Pulmonary artery (tissue), 1 donor: Measurements from ENCODE around the genes STK40, LSM10, CSF3R and EPHA10.

DNA sequence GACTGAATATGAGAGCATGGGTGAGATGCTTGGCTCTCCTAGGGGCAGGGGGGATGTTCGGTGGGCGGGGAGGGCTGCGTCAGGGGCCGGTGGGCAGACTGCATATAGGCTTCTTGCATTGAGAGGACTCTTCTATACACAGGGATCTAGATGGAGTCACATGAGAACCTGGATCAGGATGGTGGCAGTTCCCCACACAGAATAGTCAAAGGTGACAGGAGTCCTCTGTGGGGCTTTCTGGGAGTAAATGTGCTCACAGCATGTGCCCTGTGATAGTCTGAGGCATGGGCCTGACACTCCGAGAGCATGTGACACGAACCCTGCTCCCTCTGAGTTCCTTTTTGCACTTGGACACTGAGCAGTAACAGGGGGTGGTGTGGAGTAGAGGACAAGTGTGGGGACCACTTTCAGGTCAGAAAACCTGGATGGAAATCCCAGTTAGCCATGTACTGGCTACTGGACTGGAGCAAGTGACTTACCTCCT lies 2.2 kb downstream of the MAP7D1 start:
- PRO-cap: no peak

- PRO-cap: no peak
These were observed 11.4 kb upstream of the THRAP3 start for GRCh38 chr1:36212891-36213286.

DNA sequence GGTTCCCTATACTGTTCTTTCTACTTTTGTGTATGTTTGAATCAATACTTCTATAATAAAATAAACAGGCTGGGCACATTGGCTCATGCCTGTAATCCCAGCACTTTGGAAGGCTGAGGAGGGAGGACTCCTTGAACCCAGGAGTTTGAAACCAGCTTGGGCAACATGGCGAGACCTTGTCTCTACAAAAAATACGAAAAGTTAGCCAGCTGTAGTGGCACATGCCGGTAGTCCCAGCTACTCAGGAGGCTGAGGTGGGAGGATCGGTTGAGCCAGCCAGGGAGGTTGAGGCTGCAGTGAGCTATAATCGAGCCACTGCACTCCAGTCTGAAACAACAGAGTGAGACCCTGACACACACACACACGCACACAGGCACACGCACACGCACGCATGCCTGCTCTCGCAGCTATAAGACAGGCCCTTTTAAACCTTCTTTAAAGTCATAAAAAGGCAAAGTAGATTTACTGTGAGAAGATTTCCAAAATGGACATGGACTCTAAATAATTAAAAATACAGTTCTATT lies 36.1 kb upstream of the SH3D21 start:
- PRO-cap: no peak

DNA sequence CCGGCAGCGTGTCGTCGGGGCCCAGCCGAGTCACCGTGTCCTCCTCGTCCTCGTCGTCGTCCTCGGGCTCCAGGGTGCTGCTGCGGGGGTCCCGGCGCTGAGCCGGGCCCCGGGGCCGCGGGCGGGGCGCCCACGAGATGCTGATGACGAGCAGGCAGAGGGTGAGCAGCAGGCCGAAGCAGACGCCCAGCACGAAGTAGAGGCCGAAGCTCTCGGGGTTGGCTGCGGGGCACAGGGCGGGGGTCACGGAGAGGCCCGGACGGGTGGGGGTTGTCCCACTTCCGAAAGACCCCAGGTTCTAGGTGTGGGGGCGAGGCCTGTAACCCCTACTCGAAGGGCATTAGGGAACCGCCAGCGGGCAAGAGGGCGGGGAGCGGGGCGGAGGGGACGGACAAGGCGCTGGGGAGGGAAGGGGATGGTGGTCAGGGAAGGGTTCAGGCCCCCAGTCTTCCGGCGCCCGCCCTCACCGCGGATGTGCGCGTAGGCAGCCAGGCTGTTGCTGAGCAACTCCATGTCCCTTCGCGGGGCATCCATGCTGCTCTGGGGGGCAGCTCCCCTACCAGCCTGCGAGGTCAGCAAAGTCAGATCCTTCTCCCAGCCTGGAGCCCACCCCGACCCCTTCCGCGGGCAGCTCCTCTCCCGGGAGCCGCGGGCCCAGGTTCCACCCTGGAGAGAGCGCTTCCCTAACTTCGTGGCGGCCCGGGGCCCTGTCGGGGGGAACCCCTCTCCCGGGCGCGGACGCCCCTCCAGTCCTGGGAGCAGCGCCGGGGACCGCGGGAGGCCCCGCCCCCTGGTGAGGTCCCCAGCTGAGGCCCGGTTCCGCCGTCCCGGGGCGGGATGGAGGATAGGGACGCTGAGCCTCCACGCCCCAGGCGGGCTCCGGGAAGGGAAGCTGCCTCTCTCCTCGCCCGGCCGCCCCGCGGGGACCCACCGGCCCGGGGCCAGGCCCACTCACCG lies 663 bp downstream of the EVA1B start:
- PRO-cap: no peak

DNA sequence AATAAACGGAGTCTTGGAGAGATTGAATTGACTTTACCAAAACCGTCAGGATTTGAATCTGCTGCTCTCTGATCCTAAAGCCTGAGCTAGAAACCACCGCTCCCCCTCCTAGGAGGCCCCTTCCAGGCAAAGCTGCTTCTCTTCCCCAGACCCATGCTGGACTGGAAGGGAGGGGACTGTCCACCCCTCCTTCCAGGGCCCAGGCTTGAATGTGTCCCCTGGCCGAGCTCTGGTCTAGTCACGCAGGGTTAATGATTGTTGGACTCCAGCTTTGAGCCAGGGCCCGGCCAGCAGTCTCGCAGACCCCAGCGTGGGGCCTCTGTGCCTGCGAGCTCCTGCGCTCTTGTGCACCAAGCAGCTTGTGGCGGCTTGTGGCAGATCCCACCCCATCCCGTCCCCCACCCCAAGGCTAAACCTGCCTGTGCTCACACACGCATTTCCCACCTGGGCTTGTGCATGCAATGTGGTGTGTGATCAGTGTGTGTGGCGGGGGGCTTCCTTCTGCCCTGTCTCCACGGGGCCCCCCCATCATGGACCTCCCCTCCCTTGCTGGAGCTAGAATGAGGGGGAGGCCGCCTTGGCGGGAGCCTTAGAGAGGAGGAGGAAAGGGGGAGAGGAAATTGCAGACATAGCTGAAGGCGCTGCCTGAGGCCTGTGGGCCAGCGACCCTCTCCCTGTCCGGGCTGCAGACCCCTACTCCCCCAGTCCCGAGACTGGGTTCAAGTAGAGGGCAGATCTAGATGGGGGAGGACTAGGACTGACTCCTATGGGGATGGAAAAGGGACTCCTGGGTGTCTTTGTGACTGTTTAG lies 704 bp upstream of the EVA1B start:
- PRO-cap: no peak

- PRO-cap: no peak
These were observed 18.2 kb downstream of the STK40 start for GRCh38 chr1:36367406-36368117.

DNA sequence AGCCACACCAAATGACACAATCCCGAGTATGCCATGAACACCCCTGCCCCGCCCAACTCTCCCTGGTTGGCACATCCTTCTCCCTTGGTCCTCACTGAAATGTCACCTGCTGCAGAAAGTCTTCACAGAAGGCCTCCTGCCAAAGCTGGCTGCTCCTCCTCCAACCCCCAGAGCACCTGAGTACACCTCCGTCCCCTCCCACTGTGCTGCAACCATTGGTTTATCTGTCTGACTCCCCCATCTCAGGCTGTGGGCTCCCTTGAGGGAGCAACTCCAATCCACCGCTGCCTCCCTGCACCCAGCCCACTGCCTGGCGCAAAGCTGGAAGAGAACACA lies 16.3 kb downstream of the STK40 start:
- PRO-cap: no peak

GRCh38 chr1:36385548-36386090 lies at the start of gene STK40:
Gene STK40, minus strand, starts transcription at chr1:36385924.
- PRO-cap: bidirectional peak, plus-strand start at chr1:36386165, minus-strand start at chr1:36385893

DNA sequence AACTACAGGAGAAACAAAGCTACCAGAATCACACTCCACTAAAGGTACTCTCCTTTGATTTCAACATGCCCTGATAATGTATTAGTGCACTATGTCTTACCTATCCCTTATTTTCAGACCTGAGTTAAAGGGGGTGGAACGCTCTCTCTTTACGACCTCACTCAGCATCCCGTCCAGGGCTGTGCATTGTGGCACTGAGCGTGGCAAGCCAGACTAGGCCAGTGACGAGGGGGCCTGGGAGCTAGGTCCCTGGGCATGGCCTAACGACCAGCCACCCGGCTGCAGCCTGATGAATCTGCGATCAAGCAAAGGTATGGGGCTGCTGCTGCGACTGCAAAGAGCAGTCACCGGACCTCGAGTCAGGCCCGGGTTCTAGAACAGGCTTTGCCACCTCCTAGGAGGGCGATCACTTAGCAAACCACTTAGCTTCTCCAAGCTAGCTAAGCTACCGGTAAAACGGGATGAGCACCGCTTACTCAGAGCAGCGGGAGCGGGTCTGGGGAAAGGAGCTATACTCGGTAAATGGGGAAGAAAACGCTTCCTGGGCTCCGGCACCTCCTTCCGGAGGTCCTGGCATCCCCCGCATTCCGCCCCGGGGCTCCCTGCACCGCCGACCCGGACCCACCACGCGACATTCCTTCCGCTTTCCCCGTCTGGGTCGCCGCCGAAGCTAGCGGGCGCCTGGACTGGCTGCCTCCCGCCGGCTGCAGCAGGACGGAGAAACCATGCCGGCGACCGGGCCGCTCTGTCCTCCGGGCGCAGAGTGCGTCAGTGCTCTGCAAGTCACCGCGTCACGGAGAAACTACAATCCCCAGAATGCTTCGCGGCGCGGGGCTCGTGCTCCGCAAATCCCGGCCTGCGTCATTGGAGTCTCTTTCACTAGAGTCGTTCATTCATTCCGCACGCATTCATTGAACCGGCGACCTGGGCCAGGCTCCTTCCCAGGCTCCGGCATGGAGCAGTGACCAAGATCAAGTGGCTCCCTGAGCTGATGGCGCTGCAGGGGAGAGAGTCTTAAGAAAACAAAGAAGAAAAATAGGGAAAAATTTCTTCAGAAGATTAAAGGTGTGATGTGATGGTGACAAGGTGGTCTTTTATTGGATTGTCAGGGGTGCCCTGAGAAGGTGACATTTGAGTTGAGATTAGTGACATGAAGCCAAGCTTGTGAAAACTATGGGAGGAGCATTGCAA lies at the start of gene LSM10:
TSS of gene LSM10 (minus strand) at position 767 of the 1,191 bp plus-strand sequence.
- PRO-cap: bidirectional peak, plus-strand start at position 913 of the sequence, minus-strand start at position 765 of the sequence

- PRO-cap: no peak
These were observed 9.0 kb downstream of the CSF3R start for GRCh38 chr1:36473718-36474038.

DNA sequence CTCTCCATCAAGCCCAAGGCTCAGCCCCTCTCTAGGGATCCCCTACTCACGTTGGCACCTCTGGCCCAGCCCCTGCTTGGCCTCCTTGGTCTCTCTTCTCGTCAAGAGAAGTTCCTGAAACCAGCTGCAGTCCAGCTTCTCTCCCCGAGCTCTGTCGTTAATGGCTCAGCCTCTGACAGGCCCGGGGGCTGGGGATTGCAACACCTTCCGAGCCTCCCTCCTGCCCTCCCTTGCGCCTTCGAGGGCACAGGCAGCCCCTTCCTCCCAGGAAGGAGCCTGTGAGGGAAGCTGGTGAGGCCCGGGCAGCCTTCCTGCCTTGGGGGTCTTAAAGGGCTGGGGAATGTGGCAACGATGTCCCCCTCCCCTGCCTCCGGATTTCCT lies at the start of gene CSF3R:
TSS of gene CSF3R (minus strand) at position 153 of the 381 bp plus-strand sequence.
- PRO-cap: unidirectional peak, minus-strand start at position 153 of the sequence

DNA sequence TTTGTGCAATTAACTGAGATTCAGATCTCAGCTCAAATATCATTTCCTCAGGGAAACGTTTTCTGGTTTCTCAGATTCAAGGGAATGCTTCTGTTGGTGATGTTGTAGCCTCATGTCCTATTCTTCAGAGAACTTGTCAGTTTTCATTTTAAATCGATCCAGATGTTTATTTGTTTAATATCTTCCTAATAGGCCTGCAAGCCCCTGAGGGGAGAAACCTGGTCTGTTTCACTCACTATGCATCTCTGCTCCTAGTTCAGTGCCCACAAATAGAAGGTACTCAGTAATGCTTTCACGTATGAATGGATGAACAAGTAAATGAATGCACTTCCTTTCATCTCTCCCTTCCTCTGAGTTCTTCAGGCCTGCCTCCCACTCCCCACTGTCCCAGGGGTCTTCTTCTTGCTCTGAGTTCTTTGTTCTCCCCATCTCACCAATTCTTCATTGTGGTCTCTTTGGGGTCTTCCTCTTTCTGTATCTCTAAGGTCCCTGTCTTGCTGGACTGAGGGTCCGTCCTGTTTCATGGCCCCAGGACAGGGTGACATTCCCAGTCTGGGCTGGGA lies 24.4 kb upstream of the GRIK3 start:
- PRO-cap: no peak

DNA sequence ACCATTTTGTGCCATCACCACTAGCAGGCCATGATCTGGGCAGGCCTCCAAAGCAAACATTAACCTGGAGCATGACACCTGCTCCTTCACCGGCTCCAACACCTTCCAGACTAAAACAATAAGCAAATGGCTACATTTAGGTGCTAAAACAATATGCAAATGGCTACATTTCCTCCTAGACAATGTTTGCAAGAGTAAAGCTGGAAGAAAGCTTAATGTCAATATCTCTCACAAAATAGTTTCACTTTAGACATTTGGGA lies 16.7 kb downstream of the MEAF6 start:
- PRO-cap: no peak

GRCh38 chr1:37540185-37541085 lies 13.7 kb downstream of the SNIP1 start:
- PRO-cap: no peak

GRCh38 chr1:37544448-37545144 lies 9.5 kb downstream of the SNIP1 start:
- PRO-cap: no peak

DNA sequence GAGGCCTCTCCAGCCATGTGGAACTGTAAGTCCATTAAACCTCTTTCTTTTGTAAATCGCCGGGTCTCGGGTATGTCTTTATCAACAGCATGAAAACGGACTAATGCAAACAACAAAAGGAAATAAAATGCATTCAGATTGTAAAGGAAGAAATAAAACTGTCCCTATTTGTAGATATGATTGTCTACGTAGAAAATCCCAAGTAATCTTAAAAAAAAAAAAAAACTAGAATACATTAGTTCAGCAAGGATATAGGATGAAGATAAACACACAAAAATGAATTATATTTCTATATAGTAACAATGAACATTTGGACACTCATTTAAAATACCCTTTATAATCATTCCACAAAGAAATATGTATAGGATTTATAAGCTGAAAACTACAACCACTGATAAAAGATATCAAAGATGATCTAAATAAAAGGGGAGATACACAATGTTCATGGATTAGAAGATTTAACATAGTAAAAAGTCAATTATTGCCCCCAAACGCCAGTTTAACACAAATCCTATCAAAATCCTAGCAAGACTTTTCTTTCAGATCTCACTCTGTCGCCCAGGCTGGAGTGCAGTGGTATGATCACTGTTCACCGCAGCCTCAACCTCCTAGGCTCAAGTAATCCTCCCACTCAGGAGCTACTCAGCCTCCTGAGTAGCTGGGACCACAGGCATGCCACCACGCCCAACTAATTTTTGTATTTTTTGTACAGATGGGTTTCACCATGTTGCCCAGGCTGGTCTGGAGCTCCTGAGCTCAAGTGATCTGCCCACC lies 5.0 kb downstream of the SNIP1 start:
- PRO-cap: no peak

GRCh38 chr1:37561246-37562549 lies 5.0 kb downstream of the DNALI1 start:
- PRO-cap: no peak

DNA sequence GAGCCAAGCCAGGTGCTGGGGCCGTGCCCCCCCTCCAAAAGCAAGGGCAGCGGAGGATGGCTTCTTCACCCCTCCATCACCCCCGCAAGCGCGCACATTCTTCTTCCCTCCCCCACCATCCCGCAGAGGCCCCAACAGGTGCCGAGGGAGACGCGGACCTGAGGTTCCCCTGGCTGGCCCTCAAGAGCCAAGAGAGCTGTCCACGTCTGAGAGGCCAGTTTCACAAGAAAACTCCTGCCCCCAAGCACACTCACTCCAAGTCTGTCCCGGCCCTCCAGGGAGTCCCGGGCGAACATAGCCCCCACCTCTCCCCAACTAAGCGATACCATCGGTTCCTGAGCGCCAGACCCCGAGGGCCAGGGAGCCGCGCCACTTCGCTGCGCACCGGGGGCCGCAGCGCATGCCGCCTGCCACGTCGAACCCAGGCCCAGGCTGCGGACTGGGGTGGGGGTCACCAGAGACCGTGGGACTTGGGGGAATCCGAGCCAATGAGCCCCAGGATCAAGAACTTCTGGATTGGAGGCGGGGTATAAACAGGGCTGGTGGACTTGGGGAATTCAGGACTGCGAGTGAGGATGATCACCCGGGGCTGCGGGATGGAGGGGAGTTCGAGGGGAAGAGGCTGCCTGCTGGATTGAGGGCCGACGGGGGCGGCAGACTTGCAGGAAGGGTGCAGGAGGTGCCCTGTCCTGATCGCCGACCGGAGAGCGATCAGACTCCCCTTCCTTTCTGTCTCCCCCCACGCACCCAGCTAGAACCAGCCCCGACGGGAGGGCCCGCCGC lies 780 bp downstream of the RSPO1 start:
- PRO-cap: no peak

GRCh38 chr1:37764845-37765398 lies at the start of gene EPHA10:
Gene EPHA10, minus strand, starts transcription at chr1:37765120.
- PRO-cap: no peak

GRCh38 chr1:37802932-37803811 lies 4.4 kb upstream of the C1orf122 start:
- PRO-cap: no peak